Colon Carcinoma Metastatic in the Brain (tissue), 2 donors: ENCODE data around the gene ADCY3.

GRCh38 chr2:21422789-21423039, 298.9 kb downstream of the TDRD15 start:
- PRO-cap, 2 experiments = no peak in any of the 2 experiments

- PRO-cap, 2 experiments = no peak in any of the 2 experiments
Observed at GRCh38 chr2:23247281-23247769, 137.7 kb upstream of the KLHL29 start.

DNA sequence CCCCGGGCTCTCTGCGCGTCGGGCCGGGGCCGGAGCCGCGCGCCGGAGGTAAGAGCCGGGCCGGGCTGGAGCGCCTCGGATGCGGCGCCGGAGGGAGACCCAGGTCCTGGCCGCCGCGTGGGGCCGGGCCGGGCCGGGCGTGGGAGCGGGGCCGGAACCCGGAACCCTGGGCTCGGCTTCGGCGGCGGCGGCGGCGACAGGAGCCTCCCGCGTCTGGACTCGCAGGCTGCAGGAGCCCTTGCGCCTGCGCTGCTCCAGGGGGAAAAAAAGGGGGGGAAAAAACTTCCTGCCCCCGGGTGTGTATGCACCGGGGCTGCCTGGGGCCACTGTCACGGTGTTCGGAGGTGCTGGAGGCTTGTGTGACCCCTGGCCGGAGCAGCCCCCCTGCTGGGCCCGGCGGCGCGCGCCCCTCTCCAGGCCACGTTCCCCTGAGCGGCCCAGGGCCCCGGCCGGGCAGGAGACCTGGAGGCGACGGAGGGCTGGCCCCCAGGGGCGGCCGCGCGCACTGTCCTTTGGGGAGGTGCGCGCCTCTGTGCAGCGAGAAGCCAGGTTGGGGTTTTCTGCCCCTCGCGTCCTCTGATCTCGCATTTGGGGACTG, 853 bp downstream of the KLHL29 start:
- PRO-cap, 2 experiments = no peak in any of the 2 experiments

DNA sequence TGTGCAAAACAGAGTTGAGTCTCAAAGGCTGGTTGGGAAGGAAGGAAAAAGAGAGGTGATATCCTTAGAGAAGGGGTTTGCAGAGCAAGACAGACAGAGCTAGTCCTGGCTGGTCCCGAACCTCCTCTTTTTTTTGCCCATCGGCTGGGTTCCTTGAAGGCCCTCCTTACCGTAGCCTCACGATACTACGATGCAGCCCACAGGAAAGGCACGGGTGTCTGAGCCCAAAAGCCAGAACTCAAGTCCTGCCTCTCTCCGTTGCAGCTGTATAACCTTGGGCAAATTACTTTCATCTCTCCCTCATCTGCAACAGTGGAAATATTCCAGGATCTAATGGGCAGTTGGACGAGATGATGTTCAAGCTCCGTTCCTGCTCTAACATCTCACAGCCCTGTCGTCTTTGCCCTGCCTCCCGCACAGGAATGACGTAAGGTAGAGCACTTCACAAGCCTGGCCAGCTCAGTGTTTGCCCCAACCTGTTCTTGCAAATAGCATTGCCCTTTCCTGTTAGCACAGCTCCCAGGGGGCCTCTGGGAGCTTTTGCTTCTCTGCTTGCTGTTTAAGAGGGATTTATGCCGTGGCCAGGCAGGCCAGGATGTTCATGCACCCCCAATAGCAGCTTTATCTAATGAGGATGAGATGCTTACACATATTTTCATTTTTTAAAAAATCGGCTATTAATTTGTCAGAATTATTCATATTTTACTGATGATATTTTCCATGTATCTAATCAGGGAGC, 107.9 kb downstream of the KLHL29 start:
- PRO-cap, 2 experiments = no peak in any of the 2 experiments

- PRO-cap, 2 experiments = no peak in any of the 2 experiments
Observed at GRCh38 chr2:23525219-23525636, 140.2 kb downstream of the KLHL29 start.

DNA sequence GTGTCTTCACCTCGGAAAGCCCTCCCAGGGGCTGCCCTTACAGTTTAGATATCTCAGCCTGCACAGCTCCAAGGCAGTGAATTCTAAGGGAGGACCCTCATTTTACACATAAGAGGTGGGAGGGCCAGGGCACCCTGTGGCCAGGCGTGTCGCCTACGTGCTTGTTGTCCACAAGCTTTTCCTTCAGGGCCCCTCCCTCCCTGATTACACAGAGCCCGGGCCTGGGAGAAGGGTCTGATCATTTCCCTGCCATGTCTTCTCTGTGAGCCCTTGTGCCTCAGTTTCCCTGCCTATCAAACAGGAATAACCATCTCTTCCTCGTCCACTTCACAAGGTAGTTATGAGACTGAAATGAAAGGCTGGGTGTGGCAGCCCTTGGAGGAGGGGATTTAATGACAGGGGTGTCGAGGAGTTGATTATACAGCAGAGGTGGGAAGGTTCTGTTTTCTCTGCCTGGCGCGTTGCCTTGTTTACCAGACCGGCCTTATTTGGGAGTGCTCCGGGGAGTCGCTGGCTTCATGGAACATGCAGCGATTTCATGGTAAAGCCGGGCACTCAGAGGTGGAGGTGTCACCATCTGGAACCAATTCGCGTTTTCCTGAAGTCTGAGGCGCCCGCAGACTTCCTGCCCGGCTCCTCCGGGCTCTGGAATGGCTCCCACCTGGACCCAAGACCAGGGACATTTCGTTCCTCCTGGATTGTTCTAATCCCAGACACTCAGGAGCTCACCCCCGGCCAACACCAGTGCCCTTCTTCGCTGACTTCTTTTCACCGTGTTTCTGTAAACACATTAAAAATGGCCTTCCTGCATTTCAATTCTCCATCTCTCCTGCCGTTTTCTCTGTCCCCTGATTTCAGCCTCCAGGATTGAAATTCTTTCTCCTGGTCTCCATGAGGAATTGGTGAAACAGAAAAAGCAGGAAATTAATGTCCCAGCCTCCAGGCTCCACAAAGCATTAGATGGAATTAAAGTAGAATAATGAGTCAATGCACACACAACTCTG, 209.0 kb downstream of the KLHL29 start:
- PRO-cap, 2 experiments = no peak in any of the 2 experiments

DNA sequence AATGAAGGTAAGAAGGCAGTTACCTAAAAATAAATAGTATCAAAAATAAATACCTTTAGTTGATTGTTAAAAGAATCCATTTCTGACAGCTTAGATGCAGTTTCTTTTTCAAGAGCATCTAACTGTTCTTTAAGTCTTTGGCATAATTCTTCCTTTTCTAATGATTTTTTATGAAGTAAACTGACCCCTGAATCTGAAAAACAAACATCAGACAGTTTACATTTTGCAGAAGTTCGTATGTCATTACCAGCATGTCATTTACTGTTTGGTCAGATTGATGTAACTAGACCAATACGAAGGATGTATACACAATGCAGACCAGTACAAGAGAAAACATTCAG, 74.2 kb downstream of the ITSN2 start:
- PRO-cap, 2 experiments = no peak in any of the 2 experiments

GRCh38 chr2:24461546-24462178, 29.4 kb upstream of the NCOA1 start:
- PRO-cap, 2 experiments = no peak in any of the 2 experiments

GRCh38 chr2:24492206-24492994, 1.3 kb downstream of the NCOA1 start:
- PRO-cap, 2 experiments = no peak in any of the 2 experiments

GRCh38 chr2:24766441-24767048, 26.6 kb downstream of the PTRHD1 start:
- PRO-cap, 2 experiments = no peak in any of the 2 experiments

DNA sequence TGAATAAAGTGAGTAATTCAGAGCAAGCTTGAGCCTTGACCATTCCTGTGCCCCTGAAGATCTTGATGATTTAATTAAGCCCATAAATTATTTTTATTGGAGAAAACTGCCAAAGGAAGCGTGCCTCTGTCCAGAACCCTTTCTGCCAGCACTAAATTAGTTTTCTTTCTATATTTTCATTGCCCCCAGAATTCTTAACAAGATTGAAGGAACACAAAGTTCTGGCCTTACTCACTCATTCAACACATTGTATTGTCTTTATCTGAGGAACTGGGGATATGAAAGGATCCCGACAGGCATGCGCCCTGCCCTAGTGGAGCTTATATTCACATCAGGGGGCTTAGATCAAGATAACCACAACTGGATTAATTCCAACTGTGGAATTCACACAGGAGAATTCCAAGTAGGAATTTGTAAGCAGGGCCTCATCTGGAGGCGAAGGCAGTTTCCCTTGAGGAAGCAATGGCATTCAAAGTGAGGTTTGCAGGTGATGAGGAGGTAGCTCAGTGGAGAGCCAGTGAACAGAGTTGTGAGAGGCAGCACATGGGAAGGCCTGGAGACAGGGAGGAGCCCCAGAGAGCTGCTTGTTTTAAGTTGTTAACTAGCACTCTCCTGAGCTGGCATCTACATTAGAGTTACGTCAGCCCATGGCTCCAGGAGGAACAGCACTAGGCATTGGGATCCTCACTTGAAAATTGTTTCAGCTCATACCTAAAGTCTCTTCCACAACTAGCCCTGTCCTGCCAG, 21.1 kb downstream of the PTRHD1 start:
- PRO-cap, 2 experiments = no peak in any of the 2 experiments

DNA sequence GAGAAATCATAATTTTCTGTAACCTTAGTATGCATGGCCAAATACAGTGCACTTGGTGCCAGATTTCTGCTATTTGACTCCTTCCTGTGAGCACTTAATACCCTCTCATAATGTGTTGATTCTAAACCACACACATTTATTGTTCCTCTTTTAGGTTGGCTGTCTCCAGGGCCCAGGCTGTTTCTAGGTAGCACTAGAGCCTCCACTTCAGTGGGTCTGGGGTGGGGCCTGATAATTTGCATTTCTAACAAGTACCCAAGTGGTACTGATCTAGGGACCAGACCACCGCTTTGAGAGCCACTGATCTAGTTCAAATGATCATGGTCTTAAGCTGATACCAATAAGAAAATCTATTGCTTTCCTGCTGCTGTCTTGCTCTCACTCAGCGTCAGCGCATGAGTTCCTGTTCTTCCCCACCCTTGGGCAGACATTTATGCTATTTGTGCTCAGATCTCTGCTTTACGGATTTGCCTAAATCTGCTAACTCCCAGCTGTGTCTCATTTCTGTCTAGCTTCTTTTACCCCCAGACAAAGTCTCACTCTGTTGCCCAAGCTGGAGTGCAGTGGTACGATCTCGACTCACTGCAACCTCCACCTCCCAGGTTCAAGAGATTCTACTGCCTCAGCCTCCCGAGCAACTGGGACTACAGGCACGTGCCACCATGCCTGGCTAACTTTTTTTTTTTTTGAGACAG, 7.3 kb downstream of the PTRHD1 start:
- PRO-cap, 2 experiments = no peak in any of the 2 experiments

GRCh38 chr2:24819527-24820347, 26.5 kb downstream of the CENPO start:
- PRO-cap, 2 experiments = no peak in any of the 2 experiments

DNA sequence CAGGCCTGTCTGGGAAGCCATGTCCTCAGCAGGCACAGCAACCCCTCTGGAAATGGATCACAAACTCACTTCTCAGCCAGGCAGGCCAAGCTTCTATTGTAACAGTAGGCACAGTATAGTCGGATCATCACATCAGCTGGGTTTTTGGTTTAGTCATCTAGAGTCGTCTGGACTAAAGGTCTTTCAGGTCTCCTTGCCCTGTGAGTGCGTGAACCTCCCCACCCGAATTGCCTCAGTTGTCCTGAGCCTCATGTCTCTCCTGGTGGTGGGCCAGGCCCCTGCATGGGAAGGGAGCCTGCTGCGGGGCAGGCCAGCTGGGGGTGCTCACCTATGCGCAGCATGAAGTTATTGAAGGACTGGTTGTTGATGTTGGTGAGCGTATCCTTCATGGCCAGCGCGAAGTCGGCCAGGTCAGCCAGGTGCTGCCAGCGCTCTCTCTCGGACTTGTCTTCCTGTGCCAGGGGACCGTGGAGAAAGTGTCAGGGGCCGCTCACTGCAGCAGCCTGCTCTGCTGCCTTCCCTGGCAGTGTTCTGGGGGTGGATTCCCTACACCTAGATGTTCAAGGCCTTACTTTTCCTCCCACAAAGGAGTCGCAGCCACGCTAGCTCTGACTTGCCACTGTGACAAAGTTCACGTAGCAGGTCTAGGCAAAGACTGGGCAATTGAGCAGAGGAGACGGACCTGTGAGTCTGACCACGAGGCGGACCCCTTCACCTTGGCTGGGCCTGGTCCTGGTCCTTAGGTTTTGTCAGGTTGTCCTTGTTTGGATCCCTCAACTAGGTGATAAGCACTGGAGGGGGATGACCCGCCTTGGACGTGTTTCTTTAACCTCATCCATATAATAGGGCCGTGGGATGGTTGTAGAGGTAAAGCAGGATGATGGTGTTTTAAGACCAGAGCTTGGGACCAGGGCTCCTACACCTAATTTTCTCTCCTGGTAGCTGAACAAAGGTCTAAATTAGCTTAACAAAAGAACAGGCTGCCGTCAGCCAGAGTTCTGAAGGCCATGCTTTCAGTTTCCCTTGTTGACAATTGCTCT, 28.3 kb downstream of the CENPO start:
- PRO-cap, 2 experiments = no peak in any of the 2 experiments

DNA sequence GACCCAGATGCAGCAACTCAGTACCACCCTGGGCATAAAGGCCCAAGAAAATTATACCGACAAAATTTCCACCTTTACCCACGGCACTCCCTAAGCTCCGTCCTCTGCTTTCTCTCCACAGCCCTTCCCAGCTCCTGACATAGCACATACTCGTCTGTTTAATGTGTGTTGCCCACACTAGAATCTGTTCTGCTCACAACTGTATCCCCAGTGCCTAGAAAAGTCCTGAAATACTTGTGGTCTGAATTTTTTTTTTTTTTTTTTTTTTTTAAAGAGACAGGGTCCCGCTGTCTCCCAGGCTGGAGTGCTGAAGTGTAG, 62.3 kb downstream of the ADCY3 start:
- PRO-cap, 2 experiments = no peak in any of the 2 experiments

- PRO-cap, 2 experiments = no peak in any of the 2 experiments
Observed at GRCh38 chr2:24873427-24874509, 46.3 kb downstream of the ADCY3 start.

DNA sequence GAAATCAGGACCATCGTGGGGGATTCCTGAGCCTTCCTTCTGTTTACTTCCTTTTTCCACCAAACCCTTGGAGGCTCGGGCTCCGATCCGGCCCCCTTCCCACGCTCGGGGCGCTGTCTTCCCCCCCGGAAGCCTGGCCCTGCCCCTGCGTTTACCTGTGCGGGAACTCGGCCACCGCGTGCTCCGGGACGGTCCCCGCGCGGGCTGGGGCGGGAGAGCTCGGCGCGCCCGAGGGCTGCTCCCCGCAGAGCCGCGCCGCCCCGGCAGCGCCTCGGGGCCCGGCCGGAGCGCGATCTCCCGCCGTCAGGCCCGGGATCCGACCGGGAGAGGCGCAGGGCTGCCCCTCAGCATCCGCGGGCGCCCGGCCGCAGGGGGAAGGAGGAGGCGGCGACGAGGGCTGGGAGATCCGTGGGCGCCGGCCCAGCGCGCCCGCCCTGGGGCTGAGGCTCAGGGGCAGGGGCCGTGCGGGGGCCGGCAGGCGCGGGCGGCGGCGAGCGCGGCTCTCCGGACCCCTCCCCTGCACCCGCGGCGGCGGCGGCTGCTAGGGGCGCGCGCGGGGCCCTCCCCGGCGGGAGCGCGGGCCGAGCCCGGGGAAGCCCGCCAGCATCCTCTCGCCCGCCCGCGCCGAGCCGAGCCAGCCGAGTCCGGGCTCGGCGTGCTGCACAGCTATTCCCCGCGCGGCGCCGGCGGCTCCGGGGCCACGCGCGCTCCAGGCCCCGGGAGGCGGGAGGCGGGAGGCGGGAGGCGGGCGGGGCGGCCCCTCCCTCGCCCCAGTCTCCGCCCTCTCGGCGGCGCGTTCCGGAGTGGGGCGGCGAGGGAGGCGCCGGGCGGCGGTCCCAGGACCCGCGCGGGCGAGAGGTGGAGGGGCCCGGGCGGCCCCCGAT, at the start of gene ADCY3:
TSS of gene ADCY3 (minus strand) at position 710 of the 884 bp plus-strand sequence.
- PRO-cap, 2 experiments = peak in 2 of 2 experiments; most common plus-strand start position 803 of the sequence (in 2); most common minus-strand start position 685 of the sequence (in 2)

DNA sequence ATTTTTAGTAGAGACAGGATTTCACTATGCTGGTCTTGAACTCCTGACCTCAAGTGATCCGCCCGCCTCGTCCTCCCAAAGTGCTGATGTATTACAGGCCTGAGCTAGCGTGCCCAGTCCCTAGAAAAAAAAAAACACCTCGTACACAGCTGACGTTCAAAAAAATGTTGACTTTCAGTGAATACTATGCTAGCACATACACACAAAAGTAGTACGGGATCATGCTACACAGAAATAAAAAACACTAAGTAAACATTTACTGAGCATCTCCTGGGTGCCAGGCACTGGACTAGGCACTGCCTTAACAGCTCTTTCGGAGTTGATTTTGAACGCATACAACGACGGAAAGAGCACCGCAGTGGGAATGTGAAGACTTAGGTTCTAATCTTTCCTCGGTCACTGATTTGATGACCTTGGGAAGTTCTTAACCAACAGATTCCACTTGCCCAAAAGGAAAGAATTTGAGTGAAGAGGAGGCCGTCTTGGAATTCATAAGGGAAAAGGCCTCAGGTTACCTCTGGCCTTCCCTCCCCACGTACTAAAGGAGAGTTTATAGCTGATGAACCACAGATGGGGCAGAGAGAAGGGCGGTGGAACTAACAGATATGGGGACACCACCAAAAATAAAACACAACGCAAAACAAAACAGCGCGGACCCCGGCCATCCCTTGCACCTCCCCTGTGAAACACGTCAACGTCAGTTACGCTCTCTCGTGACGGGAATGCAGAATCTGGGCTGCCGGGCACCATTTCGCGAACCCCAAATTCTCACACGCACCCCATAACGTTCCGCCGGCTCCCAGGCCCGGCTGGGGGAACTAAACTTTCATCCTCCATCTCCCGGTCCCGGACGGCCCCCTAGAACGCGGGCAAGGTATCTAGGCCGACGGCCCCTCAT, 868 bp downstream of the DNAJC27 start:
- PRO-cap, 2 experiments = peak in 2 of 2 experiments; most common plus-strand start position 569 of the sequence (in 2)

GRCh38 chr2:25132298-25132784, 36.0 kb downstream of the POMC start:
- PRO-cap, 2 experiments = no peak in any of the 2 experiments

- PRO-cap, 2 experiments = no peak in any of the 2 experiments
Observed at GRCh38 chr2:25228868-25229791, 60.8 kb upstream of the POMC start.